Mesenchymal stem cell of Wharton's jelly (primary cell): ENCODE results near the genes GARIN2, PLEK2 and TMEM229B.

DNA sequence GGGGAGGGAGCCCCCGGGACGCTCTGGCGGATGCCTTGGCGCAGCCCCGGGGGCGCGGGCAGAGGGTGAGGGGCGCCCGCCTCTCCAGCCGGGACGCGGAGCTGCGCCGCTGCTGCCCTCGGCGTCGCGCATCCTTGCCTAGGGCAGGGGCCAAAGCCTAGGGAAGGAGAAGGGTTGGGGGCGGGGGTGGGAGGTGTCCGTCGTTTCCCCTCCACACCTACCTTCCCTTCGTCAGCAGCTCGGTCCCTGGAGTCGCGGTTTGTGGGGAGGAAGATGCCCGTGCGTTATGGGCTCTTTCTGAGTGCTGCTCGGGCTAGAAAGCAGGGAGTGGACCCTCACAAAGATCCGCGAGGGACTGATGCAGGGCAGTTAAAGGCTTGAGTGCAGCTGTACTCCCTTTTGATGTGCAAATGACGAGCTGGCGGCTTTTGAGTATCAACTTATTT is 862 bp downstream of the FUT8 start:
- CAGE, long polyA plus RNA: no peak

GRCh38 chr14:65629612-65630563 is 217.4 kb downstream of the FUT8 start:
- CAGE, long polyA plus RNA: no peak

DNA sequence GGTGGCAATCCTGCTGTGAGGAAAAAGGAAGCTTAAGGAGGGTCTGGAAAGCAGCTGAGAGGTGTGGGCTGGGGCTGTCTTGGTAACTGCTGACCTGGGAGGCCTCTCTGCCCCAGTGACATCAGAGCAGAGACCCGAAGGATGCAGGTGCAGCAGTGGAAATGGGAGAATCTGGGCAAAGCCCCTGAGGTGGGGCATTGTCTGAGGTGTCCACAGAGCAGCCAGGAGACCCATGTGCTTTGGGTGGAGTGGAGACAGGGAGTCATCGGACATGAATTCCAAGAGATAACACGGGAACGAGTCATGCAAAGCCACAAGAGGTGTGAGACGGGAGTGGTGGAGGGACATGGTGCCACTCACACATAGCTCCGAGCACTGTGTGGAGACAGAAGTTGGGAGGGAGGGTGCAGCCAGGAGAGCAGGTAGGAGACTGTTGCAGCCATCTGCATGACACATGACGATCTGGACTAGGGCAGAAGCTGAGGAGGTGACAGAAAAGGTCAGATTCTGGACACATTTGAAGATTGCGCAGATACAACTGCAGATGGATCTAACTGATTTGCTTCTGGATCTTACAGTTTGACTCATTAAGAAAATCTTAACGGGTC is 379.6 kb downstream of the FUT8 start:
- CAGE, long polyA plus RNA: no peak

GRCh38 chr14:66979302-66979829 is 209.9 kb upstream of the GARIN2 start:
- CAGE, long polyA plus RNA: no peak

DNA sequence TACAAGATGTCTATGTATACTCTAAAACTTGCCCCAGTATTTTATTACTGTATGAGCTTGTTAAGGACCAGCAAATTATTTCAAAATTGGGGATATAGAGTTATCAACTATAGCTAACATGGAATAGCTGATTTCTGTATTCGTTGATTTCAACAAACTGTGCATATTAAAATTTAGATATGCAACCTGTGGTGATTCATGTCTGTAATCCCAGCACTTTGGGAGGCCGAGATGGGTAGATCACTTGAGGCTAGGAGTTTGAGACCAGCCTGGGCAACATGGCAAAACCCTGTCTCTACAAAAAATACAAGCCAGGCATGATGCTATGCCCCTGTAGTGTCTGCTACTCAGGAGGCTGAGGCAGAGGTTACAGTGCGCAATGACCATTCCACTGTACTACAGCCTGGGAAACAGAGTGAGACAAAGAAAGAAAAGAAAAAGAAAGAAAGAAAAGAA is 73.4 kb upstream of the GARIN2 start:
- CAGE, long polyA plus RNA: no peak

DNA sequence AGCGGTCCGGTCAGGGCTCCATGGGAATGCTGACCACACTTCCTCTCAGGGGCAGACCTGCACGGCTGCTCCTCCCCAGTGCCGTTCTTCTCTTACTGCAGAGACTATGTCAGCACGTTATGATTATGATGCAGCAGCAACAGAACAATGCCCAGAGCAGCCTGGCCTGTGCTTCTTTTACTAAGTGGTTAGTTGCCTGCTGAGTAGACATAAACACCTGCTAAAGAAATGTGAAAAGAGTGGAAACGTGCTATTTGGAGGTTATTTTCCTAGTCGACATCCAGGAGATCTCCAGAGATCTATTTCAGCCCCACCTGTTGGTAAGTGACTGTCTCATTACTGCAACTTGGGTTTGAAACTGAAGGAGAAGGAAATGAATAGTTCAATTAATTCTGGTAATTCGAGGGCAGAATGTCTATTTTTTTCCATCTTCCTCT is at the start of gene GARIN2:
TSS of gene GARIN2 (plus strand) at position 191 of the 437 bp plus-strand sequence.
- CAGE, long polyA plus RNA: no peak

GRCh38 chr14:67392413-67392977 is 19.5 kb downstream of the PLEK2 start:
- CAGE, long polyA plus RNA: no peak

DNA sequence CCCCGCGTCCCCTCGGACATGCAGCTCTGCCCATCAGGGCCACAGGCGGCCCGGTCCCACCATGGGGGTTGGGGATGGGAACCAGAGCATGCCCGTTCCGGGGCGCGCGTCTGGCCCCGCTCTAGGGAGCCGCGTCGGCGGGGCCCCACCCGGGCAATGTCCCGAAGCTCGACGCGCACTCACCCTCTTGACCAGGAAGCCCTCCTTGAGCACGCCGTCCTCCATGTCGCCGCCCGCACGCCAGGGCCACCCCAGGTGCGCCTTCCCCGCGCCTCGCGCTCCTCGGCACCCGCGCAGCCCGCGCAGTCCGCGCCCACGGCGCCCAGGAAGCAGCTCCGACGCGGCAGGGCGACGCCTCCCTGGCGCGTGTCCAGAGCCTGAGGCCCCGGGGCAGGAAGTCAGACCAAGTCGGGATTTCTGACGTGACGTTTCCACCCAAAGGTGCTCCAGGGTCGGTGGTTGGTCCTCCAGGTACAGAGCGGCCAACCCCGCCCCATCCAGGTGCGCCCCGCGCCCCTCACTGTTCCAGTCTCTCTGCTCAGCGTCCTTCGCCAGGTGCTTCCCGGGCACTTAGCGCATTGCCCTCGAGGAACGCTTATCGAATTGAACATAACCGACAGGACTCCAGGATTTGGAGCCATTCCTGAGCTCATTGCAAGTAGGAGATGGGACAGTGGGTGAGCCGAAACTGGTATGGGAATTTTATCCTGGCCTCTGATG is at the start of gene PLEK2:
TSS of gene PLEK2 (minus strand) at position 331 of the 720 bp plus-strand sequence.
- CAGE, long polyA plus RNA: no peak

- CAGE, long polyA plus RNA: no peak
These were observed at the start of gene TMEM229B for GRCh38 chr14:67488058-67489044. Gene TMEM229B, minus strand, starts transcription at chr14:67488721.

DNA sequence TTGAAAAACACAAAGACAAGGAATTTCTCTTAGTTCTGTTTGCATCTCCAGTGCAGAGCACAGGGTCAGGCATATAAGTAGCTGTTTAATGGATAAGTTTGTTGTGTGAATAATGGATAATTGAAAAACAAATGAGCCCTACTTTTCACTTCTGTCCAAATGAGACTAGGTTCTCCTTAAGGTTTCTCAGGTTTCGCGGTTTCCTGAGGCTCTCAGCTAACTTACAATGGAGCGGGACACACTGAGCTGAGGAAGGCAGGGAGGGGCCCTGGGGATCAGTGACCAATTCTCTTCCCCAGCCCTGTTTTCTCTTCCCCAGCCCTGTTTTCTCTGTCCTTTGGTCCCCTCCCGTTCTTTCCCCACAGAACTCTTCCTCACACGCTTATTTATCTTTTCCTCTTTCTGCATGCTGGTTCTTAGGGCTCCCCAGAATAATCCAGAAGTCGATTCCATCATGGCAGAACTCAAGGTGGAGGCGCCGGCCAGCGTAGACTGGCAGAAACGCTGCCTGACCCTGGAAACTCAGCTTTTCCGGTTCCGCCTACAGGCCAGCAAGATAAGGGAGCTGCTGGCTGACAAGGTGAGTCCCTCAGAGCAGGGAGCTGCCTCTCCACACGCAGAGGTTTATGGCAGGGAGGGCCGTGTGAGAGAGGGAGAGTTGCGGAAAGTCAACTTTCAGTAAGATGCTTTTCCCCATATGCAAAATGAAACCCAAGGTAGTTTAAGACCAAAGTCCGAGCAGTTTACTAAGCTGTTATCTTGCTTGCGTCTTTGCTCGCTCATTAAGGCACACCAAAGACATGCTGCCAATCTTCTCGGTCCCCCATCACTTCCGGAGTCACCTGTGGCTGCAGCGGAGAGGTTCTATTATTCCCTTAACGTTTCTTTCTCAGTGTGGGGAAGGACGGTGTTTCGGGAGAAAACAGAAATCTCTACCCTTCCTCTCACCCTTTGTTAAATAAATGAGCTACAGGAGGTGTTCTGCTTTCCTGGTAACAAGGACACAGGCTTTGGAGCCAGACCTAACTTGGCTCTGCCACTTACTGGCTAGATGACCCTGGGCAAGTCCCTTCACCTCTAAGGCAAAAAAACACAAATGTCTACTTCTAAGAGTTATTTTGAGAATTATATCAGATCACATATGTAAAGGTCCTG is 8.7 kb downstream of the PLEKHH1 start:
- CAGE, long polyA plus RNA: no peak

- CAGE, long polyA plus RNA: no peak
These were observed 24.5 kb downstream of the ARG2 start for GRCh38 chr14:67644289-67644588.

DNA sequence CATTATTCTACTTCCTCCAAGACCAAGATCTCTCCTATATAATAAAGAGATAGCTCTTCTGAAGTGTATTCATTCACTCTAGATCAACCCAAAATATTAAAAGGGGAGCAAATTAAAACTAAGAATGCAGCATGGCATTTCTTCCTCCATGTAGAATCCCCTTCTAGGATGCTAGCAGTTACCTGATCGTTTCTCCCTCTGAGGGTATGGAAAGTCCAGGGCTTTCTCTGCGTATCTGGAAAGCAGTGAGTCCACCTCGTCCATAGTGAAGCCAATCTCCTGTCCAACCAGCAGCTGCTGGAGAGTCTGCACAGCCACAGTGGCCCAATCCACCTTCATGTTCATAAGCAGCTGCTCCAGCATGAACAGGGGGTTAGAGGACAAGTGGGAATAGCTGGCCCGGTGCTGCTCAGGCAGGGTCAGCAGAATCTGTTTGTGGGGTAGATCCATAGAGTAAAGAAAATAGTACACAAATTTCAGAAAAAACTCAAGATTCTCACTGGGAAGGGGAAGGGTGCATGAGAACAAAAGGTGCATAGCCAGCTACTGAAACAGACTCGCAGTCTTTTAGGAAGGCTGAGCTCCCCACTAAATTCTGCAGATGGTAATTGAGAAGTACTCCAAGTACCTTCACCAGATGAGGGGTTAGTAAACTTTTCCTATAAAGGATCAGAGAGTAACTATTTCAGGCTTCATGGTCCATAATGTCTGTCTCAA is 40.6 kb downstream of the ZFYVE26 start:
- CAGE, long polyA plus RNA: no peak

DNA sequence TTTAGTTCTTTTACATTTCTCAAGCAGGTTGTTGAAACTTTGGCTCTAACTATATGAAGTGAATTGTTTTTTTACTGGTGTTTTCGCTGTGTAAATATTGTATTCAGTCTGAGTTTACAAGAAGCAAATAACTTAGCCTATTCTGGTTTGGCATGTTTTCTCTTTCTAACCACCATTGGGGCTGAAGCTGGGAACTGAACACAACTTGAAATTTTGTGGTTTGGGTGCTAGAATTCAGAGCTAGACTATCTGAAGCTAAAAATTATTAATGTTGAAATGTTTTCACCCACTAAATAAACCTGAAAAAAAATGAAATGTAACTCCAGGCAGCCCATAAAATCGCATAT is 37.2 kb downstream of the RAD51B start:
- CAGE, long polyA plus RNA: no peak

DNA sequence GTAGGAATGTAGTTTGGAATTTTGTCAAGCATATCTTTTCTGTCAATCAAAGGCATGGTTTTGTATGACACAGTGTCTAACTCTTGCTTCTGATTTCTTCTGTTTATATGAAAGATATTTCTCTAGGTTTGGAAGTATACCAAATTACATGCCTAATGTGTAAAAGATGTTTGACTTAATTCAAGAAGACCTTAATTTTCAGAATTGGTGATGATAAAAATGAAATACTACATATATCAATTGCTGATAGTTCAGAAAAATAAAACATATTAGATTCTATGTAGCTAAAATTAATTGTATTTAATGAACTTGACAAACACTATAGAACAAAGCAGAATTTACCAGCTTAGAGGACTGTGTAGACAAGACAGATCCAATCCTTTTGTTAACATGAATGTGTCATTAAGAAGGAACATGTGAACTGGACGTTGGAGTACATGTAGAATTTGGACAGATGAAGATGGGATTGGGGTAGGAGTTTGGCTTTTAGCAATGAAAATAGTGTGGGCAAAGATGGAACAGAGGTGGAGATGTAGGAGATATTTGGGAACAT is 135.9 kb downstream of the RAD51B start:
- CAGE, long polyA plus RNA: no peak

- CAGE, long polyA plus RNA: no peak
These were observed 255.3 kb downstream of the RAD51B start for GRCh38 chr14:68074732-68075498.

GRCh38 chr14:68099107-68100049 is 279.8 kb downstream of the RAD51B start:
- CAGE, long polyA plus RNA: no peak

GRCh38 chr14:68147313-68147658 is 327.7 kb downstream of the RAD51B start:
- CAGE, long polyA plus RNA: no peak

- CAGE, long polyA plus RNA: no peak
These were observed 463.2 kb downstream of the RAD51B start for GRCh38 chr14:68282567-68283450.

DNA sequence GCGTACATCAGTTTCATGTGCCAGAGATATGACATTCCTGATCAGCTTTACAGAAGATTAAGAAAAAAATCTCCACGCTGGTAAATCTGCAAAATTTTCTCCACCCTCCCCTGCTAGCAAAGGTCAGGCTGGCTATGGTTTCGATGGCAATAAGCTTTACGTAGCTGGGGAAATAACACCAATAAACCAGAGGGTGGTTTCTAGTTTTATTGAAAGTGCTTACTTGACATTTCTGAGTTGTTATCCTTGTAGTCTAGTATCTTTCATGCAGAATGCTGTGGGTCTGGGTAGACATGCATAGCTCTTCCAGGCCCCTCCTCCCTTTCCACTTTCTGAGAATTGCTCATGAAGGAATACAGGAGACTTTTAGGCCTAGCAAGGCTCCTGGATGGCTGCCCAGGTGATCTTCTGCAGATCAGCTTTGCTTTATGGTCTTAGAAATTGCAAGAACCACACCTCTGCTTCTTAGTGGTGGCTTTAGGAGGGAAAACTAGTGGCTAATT is 472.8 kb downstream of the RAD51B start:
- CAGE, long polyA plus RNA: no peak

DNA sequence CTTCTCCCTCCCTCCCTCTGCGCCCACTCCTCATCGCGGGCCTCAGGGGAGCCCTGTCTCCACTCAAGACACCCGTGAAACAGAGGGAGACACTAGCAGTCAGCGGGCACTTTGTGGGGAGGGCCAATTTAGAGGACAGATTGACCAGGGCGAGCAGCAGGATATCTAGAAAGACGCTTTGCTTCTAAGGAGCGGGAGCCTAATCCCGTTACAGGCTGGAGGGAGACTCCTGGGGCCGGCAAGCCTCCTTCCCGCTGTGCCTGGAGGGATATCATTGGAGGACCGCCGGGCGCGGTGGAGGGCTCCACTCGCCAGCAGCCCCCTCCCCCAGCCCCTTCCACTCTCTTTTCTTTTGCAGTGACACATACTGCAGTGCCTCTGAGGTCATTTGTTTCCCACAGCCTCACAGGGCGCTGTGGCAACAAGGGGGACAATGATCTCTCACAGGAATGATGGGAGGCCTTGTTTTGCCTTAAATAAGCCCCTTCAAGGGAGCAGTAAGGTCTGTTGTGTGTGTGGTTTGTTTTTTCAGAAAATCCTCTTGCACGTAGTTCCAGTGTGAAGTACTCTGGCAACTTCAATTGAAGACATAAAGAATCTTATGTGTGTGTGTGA is 428.6 kb downstream of the ZFP36L1 start:
- CAGE, long polyA plus RNA: no peak